Left cardiac atrium (tissue), 1 donor: ENCODE measurements around the gene NXPE4.

- PRO-cap: no peak
Observed at GRCh38 chr11:114595470-114596144, at the start of gene NXPE4. TSS of gene NXPE4 (minus strand) at chr11:114595786.

DNA sequence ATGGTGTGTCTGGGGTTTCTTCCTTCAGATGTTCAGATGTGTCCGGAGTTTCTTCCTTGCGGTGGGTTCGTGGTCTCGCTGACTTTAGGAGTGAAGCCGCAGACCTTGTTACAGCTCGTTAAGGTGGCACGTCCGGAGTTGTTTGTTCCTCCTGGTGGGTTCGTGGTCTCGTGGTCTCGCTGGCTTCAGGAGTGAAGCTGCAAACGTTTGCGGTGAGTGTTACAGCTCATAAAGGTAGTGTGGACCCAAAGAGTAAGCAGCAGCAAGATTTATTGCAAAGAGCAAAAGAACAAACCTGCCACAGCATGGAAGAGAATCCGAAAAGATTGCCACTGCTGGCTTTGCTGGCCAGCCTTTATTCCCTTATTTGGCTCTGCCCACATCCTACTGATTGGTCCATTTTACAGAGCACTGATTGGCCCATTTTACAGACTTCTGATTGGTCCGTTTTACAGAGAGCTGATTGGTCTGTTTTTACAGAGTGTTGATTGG, 27.1 kb upstream of the NXPE2 start:
- PRO-cap: no peak

- PRO-cap: no peak
Observed at GRCh38 chr11:116162675-116163201, 610.0 kb downstream of the BUD13 start.

GRCh38 chr11:116294725-116295026, 478.1 kb downstream of the BUD13 start:
- PRO-cap: no peak

DNA sequence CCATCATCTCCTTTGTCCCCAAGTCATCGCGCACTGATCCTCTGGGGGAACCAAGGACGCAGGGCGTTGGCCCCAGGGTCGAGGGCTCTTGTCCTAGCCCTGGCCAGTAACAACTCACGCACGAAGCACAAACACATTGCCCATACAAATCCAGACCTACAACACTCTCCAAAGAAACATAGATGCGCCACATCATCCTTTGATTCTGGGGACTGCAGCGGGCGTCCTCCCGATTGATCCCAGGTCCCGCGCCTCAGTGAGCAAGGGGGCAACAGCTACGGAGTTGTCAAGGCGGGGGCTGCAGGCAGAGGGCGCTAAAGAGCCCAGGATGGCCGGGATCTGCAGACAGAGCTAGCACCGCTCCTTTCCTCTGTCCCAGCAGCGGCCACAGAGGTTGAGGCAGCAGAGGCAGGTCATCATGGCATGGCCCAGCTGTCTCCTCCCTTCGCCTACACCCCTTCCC, 537 bp downstream of the APOA5 start:
- PRO-cap: no peak

- PRO-cap: no peak
Observed at GRCh38 chr11:116821646-116822133, 1.4 kb downstream of the APOA4 start.

GRCh38 chr11:116822642-116823075, 445 bp downstream of the APOA4 start:
- PRO-cap: no peak

DNA sequence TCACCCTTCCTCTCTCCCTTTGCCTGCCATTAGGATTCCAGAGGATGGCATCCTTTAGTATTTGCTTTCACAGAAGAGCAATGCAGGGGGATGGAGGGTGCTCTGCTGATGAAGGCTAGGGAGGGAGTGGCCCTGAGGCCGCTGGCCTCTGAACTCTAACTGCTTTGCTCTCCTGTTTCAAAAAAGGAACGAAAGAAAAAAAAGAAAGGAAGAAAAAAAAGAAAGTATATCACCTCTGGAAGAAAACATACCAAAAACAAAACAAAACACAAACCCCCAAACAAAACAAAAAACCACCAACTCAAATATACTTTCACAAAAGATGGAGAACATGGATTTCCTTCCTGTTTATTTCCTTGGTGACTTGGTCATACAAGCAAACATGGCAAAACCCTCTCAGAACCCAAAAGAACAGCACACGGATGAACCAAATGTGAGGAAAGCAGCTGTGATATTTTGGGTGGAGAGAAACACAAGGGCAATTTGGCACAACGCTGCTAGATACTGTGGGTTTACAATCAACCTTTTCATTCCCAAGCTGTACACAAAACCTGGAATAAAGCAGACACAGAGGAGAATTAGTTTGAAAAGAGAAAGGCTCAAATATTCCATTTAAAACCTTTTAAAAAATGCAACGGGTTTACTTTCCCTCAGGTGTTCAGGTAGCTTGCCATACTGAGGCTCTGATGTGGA, 7.8 kb upstream of the APOA1 start:
- PRO-cap: no peak

GRCh38 chr11:116864438-116865010, 27.1 kb upstream of the APOA1 start:
- PRO-cap: no peak

GRCh38 chr11:116894076-116894859, 56.8 kb upstream of the APOA1 start:
- PRO-cap: no peak

GRCh38 chr11:116900120-116900937, 62.9 kb upstream of the APOA1 start:
- PRO-cap: no peak

GRCh38 chr11:117020786-117021719, 77.2 kb downstream of the SIK3 start:
- PRO-cap: no peak

GRCh38 chr11:117097148-117097405, 1.2 kb downstream of the SIK3 start:
- PRO-cap: no peak

- PRO-cap: no peak
Observed at GRCh38 chr11:117137459-117137820, 6.6 kb upstream of the PAFAH1B2 start.

DNA sequence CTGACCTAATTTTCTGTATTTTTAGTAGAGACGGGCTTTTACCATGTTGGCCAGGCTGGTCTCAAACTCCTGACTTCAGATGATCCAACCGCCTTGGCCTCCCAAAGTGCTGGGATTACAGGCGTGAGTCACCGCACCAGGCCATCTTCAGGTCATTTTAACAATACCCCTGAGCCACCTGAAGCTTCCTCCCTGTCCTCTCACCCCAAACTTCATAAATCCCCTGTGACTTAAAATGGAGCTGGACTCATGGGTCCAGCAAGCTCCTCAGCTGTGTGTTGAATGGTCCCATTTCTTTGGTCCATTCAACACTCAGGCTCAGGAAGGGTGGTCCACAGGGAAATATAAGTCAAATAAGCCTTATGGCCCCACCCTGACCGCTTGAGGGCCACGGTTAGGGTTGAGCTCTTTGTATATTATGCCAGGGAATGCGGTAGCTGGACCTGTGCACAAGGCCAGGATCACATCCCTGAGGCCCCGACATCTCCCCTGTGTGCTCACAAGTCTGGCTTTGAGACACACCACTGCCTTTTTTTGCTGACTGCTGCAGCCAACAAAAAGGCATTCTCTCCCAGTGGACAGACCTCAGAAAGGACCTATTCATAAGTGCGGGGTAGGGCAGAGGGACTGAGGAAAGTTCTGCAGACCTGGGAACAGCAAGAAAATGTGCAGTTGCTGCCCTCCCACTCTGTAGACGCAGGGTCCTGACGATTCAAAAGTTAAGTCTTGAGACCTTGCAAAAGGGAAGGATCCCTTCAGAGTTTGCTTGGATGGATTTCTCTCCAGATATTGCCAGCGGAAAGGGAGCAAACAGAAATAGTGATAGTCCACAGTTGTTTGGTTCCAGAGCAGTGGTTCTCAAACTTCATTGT, 3.5 kb upstream of the SIDT2 start:
- PRO-cap: no peak

DNA sequence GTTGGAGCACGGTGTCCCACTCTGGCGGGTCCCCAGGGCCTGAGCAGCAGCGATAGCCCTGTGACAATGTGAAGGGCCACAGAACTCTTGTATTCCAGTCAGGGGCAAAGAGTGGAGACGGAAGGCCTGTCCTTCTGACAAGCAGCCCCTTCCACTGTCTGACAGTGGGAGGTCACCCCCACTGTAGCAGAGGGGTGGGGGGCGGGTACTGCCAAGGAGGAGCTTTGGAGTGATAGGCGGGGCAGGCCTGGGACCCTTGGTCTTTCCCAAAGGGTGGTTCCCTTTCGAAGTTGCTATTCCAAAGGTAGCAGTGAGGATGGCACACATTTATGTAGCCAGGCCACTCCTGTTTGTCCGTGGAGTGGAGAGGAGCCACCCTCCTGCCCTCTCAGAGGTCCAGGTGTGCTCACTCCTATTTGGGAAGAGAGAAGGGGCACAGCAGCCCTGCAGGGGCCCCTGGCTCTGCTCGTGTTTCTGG, 724 bp downstream of the TAGLN start:
- PRO-cap: unidirectional peak, minus-strand start at position 156 of the sequence

DNA sequence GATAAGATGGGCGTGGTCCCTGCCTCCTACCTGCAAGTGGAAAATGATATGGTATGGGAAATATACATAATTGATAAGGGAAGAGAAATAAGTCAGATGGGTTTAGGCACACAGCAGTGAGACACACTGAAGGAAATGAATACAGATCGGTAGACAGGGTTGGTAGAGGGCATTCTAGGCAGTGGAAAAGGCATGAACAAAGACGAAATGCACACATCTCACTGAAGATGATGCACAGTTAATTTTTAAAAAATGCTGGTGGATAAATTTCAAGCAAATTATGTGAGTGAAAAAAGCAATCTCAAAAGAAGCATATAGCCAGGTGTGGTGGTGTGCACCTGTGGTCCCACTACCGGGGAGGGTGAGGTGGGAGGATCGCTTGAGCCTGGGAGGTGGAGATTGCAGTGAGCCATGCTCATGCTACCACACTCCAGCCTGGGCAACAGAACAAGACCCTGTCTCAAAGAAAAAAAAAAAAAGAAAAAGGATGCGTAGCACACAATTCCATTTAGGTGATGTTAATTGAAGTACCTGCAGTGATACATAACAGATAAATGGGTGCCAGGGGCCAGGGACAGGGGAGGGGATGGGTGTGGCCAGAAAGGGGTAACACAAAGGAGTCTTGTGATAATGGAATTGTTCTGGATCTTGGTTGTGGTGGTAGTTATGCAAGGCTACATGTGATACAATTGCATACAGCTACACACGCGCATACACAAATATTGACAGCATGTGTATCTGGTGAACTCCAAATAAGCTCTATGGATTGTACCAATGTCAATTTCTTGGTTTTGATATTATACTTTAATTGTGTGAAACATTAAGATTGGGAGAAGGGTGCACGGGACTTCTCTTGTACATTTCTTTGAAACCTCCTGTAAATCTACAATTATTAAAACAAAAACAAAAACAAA, 10.5 kb downstream of the TAGLN start:
- PRO-cap: no peak

GRCh38 chr11:117220495-117220973, 11.3 kb downstream of the PCSK7 start:
- PRO-cap: no peak

DNA sequence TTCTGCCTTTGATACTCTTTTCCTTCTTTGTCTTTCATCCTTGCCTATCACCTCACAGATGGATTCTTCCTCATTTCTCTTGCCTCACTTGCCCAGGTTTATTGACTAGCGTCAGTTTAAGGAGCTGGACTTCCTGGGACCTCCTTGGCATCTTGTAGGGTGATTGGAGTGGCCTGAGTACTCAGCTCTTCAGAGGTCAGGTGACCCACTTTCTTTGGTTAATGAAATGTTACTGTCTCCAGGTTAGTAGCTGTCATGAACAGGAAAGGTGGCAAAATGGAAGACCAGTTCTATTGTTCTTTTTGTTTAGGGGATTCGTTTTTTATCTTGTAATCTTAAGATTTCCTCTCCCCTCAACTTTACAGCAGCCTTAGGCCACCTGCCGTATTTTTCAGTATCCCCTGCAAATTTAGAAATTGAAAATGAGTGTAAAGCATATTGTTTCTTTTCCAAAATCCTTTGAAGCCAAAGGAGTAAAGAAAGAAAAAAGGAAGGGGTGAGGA, 29.4 kb downstream of the BACE1 start:
- PRO-cap: no peak

GRCh38 chr11:117307880-117308788, 7.9 kb downstream of the BACE1 start:
- PRO-cap: no peak